Brain (tissue), 1 donor: Measurements from ENCODE around the genes FBXO17, FBXO27, ACP7, IFNL1, SUPT5H and EID2.

- RRBS = no CpG with 5 or more reads among the region's 11 CpGs
Measured at GRCh38 chr19:38870879-38871346, 7.2 kb downstream of the RINL start.

- RRBS = 5% methylated on average over 10 of the region's 53 CpGs
Measured at GRCh38 chr19:38975592-38976220, at the start of gene FBXO17. Gene FBXO17 (minus strand): TSS chr19:38975742.

DNA sequence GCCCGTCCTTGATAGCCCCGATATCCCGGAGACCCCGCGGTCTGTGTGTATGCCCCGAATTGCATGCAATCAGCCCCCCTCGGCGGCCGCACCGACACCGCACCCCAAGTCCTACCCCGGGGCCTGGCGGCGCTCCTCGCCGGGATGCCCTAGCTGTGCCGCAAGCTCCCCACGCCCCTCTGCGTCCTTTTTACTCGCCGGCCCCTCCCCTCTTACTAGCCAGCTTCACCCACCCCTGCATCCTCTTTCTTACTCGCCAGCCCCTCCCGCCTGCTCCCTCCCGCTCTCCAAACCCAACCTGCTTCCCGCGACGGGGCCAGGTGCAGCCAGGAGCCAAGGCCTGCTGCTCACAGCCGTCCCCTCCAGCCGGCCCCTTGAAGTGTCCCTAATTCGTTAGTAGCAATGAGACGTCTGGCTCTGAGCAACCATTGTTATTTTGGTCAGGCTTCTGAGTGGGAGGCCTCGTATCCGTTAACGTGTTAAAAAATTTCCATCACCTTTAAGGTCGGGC, at the start of gene FBXO27:
Gene FBXO27, minus strand, starts transcription at position 162 of the 511 bp plus-strand sequence.
- RRBS = 2% methylated on average over 15 of the region's 35 CpGs

DNA sequence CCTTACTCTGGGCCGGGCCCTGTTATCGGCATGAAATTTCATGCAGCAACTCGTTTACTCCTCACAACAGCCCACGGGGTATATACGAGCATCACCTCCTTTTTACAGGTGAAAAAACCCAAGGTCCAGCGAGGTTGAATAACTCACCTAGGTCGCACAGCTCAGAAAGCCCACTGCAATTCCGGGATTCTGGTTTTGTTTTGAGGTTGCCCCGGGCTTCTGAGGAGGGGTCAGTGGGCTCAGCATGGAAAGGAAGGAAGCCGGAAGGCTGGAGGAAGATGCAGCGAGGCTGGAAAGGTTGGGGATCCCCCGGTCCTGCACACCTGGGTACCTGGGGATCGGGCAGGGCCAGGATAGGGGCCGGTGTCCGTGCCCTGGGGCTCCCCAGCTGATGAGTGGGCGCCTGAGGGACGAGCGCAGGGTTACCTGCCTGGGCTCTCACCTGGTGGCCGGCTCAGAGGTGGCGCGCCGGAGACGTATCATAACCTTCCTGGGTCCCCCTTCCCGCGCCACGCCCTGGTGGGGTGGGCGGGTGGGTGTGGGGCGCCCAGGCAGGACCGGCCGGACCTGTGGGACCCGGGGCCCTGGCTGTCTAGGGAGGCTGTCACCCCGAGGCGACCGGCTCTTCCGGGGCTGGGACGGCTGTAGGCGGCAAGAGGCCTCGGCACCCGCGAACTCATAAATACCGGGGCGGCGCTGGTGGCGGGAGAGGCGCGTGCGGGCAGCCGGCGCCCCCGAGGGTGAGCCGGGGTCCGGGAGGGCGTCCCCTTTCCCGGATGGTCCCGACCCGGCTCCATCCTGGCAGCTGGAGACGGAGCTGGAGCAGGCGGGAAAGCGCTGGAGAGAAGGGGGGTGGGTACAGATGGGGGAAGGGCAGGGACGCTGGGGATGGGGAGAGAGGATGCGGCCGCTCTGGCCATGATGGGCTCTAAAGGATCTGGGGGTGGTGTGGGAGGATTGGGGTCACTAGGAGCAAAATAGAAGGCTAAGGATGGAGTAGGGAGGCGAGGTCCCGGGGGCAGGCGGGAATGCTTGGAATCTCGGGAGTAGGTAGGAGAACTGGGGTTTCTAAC, at the start of gene ACP7:
Gene ACP7, plus strand, starts transcription at position 708 of the 1,073 bp plus-strand sequence.
- RRBS = 2% methylated on average over 29 of the region's 66 CpGs

- RRBS = no CpG with 5 or more reads among the region's 3 CpGs
Measured at GRCh38 chr19:39164534-39164771, 32.3 kb upstream of the NCCRP1 start.

- RRBS = 75% methylated on average over 7 of the region's 14 CpGs
Measured at GRCh38 chr19:39236486-39237054, 8.2 kb downstream of the IFNL3 start.

DNA sequence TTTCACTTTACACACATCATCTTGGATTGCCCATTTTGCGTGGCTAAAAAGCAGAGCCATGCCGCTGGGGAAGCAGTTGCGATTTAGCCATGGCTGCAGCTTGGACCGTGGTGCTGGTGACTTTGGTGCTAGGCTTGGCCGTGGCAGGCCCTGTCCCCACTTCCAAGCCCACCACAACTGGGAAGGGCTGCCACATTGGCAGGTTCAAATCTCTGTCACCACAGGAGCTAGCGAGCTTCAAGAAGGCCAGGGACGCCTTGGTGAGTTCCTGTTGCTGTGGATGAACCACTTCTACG, at the start of gene IFNL1:
Gene IFNL1, plus strand, starts transcription at position 75 of the 296 bp plus-strand sequence.
- RRBS = no CpG with 5 or more reads among the region's 8 CpGs

DNA sequence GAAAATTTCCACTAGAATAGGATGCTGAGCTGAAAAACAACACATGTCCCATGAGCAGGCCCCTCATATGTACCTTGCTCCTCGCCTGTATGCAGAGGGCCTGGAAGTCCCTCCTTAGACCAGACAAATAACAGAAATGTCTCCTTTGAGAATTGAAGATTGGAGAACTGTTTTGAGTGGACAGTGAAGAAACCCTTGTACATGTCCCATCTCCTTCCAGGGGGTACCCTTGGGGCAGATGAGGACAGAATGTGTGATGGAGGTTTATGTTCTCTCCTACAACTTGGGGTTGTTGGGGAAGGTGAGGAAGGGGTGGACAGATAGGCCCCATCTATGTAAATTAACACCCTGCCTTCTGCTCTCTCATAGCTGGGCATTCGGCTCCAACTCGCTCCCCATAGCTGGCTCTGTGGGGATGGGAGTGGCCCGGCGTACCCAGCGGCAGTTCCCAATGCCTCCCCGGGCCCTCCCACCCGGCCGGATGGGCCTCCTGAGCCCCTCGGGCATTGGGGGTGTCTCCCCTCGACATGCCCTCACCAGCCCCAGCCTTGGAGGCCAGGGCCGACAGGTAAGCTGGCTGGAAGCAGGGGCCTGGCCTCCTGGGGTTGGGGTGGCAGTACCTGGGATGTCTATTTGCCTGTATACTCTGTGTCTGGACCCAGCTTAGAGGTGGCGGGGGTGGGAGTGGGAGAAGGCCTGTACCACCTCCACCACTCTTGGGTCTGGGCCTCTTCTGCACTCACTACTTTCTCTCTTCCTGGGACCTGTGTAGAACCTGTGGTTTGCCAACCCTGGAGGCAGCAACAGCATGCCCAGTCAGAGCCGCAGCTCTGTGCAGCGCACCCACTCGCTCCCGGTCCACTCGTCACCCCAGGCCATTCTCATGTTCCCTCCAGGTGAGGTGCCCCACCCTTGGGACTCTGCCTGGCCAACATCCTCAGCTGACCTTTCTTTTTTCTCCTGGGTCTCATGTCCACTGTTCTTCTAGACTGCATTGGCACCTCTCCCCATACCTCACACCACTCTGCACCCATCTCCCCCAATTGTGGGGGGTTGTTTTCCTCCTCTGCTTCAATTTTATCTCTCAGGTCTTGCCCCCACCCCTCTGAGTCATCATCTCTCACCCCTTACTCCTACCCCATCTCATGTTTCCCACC, 10.3 kb downstream of the PAF1 start:
- RRBS = no CpG with 5 or more reads among the region's 18 CpGs

DNA sequence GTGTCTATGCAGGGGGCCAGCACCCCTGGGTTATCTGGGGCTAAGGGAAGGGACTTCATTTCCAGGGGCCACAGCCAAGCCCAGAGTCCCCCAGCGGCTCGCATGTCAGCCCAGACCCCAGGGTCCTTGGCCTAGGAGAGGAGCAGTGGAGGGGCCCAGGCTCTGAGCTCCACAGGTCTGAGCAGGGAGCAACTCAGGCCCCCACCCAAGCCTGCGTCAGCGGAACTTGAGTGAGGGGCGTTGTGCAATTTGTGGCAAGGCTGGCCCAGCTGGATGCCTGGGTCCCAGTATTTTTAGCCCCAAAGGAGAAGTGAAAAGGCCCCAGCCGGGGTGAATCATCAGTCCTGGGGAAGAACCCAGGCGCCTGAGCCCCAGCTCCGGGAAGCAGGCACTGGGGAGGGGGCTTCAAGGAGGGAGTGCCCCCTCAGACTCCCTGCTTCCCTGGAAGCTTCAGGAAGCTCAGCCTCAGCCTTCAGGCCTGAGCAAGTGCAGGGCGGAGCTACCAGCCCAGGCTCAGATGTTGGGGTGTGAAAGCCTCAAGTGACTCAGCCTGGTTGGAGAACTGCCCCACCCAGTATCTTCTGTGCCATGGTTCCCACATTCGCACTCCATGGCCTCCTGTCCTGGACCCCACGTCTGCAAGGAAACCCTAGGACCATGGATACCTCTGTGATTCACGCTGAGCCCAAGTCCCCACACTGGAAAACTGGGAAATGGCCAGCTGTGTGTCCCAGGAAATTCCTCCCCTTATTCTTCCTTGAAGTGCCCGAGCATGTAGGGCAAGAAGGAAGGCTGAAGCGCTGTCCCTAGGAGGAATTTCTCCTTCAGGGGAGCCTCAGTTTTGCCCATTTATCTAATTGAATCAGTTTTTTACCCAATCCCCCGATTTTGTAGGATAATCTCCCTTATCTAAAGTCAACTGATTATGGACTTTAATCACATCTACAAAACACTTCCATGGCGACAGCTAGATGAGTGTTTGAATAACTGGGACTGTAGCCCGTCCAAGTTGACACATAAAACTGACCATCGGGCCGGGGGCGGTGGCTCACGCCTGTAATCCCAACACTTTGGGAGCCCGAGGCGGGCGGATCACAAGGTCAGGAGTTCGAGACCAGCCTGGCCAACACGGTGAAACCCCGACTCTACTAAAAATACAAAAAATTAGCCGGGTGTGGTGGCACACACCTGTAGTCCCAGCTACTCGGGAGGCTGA, 7.5 kb downstream of the MED29 start:
- RRBS = 41% methylated on average over 3 of the region's 29 CpGs

GRCh38 chr19:39415402-39415878, 3.0 kb downstream of the PLEKHG2 start:
- RRBS = no CpG with 5 or more reads among the region's 18 CpGs

GRCh38 chr19:39428145-39429309, 7.2 kb downstream of the RPS16 start:
- RRBS = 15% methylated on average over 5 of the region's 29 CpGs

GRCh38 chr19:39445154-39446270, at the start of gene SUPT5H:
Gene SUPT5H (plus strand): TSS chr19:39445582.
- RRBS = 1% methylated on average over 10 of the region's 71 CpGs

GRCh38 chr19:39539779-39540523, at the start of gene EID2:
Gene EID2 (minus strand): TSS chr19:39540161.
- RRBS = 1% methylated on average over 40 of the region's 71 CpGs

DNA sequence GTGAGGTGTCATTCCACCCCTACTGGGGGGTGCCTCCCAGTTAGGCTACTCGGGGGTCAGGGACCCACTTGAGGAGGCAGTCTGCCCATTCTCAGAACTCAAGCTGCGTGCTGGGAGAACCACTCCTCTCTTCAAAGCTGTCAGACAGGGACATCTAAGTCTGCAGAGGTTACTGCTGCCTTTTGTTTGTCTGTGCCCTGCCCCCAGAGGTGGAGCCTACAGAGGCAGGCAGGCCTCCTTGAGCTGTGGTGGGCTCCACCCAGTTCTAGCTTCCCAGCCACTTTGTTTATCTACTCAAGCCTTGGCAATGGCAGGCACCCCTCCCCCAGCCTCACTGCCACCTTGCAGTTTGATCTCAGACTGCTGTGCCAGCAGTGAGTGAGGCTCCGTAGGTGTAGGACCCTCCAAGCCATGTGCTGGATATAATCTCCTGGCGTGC, 15.1 kb downstream of the LGALS14 start:
- RRBS = no CpG with 5 or more reads among the region's 4 CpGs

- RRBS = no CpG with 5 or more reads among the region's 8 CpGs
Measured at GRCh38 chr19:39816411-39817301, 17.3 kb downstream of the DYRK1B start.

DNA sequence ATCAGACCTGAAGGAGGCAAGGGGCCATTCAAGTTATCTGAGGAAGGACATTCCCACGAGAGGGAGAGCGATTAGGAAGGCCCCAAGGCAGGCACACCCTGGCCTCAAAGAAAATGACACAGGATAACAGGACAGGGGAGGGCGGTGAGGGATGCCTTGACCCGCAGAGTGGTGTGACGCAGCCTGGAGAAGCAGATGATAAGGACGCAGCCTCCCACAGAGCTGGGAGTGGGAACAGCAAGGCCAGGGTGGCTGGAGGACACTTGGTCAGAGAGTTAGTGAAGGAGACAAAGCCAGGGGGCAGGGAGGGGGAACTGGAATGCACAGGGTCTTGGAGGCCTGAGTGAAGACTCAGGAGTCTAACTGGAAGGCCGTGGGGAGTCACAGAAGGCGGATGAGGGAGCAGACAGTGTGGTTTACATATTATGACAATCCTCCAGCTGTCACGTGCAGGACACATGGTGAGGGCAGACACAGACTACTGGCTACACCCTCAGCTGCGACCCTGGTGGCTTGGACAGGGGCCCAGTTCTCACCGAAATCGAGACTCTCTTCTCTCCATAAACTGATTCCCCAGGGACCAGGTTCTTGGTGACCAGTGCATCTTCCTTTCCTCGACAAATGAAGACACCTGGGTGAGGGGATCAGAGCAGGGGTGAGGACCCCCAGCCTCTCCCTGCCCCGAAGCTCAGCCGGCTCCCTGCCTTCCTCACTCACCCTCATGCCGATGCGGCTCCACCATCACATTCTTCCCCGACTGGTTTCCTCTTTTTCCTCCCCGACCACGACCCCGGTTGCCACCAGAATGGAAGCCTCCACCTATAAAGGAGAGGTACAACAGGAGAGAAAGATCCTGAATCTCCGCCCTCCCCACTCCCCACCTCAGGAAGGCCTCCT, 6.0 kb upstream of the DYRK1B start:
- RRBS = 93% methylated on average over 5 of the region's 22 CpGs

DNA sequence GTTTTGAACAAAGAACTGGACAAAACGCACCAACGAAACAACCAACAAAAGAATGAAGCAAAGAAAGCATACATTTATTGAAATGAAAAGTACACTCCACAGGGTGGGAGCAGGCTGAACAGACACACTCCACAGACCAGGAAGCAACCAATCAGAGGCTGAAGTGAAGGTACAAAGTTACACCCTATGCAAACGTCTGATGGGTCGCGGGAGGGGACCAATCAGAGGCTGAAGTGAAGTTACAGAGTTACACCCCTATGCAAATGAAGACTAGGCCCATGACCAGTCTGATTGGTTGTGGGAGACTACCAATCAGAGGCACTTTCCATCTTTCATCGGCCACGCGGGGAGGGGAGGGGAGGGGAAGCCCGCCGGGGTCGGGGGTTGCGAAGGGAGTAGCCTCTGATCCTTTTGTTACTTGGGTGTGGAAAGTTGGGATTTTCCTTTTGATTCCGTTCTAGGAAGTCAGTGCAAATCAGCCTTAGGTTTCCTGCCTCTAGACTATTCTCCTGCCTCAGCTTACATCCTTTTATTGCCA, 12.4 kb upstream of the FBL start:
- RRBS = no CpG with 5 or more reads among the region's 13 CpGs

DNA sequence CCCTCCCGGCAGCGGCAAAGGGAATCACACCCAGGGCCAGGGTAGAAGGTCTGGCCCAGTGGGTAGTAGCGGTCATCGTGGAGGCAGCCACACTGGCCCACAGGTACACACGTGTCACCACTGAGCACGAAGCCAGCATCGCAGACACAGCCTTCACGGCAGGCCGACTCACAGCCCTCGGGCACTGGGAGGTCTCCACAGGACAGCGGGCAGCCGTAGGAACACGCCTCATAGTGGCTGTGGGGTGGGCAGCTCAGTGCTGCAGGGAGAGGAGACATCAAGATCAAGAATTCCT, 59.8 kb upstream of the FBL start:
- RRBS = no CpG with 5 or more reads among the region's 13 CpGs

DNA sequence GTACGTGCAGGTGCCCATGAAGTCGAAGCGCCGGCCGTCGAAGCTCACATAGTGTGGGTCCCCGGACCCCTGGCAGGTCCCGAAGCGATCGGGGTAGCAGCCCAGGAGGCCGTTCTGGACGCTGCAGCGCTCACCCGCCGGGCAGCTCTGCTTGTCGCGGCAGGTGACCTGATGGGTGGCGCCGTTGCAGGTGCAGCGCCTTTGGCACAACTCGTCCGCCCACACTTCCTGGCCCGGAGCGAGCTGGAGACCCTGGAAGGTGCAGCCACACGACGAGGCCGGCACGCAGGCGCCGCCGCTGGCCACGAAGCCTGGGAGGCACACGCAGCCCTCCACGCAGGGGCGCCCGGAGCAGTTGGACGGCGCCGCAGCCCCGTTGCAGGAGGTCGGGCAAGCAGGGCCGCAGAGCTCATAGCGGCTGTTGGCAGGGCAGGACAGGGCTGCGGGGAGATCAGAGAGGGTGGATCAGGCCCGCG, 55.6 kb upstream of the PSMC4 start:
- RRBS = 50% methylated on average over 31 of the region's 46 CpGs

DNA sequence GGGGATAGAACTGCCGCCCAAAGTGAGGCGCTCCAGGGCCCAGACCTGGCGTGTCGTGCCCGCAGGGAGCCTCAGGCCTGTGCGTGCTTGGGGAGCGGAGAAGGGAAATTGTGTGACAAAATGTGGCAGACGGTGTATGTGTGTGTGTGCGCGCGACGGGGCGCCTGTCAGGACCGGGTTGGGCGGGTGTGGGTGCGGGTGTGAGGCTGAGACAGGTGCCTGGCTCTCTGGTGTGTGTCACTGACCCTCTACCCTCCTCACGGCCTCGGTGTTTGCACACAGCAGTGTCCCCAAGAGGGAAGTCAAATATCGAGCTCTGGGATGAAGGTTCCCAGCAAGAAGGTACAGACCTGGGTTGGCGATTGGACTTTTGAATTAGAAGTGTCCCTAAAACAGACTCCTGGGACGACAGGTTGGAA, 340 bp downstream of the ZNF546 start:
- RRBS = no CpG with 5 or more reads among the region's 21 CpGs